Measurements from ENCODE around the genes ERP44, CAVIN4, OR13C4 and OR13C9.

DNA sequence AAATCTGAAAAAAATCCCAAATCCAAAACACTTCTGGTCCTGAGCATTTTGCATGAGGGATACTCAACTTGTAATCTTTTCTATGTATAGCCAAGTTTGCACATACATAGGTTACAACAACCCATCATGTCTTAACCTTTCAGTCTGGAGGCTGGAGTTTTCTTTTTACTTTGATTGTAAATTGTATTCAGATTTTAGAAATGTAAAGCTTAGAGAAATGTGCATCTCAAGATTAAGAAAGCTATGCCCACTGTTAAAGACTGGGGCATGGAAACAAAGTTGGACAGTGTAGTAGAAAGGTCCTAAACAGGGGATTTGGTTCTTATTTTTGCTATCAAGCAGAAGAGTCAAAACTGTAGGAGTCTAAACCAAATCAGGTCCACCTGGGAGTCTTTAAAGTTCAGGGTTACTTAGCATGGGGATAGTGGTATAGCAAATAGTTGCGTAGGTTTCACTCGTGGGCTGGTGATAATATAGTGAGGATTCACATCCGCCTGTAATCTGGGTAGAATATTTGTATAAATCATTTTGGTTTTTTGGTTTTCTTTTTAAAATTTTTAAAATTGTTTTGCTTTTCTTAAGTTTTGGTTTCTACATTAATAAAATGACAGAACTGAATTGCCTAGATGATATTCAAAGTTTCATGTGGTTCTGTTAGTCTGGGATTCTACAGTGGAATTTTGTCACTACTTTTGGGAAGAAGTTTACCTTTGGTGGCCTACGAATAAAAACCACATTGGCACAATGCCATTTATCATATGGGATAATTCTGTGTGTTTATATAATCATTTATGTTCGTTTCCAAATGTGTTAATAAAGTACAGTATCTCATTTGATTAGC lies 18.4 kb downstream of the TGFBR1 start:
- PRO-cap = no peak
- RAMPAGE, long total RNA, 4 experiments = no peak in any of the 4 experiments

DNA sequence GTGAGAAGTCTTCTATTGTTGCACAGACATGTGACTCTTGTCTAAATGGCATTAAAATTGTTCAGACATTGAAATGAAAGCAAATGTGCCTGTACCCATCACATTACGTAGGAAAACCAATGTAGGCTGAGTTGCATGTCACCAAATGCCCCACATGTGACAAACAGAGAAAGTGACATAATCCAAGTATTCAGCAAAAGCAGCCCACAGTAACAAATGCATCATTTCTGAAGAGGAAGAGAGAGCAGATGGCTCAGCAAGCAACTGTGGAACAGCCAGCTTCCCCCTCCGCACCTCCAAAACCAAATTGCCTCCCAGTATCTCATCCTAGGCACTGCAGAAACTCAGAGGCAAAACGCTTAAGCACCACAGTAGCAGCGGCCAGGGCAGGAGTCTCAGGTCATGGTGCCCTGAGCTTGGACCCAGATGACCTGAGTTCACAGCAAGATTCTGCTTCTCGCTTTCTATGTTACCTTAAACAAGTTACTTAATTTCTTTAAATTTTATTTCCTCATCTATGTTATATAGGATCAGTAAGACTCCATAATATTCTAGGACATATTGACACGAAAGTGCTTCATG lies 161.3 kb upstream of the NR4A3 start:
- PRO-cap = no peak
- RAMPAGE, long total RNA, 4 experiments = no peak in any of the 4 experiments

DNA sequence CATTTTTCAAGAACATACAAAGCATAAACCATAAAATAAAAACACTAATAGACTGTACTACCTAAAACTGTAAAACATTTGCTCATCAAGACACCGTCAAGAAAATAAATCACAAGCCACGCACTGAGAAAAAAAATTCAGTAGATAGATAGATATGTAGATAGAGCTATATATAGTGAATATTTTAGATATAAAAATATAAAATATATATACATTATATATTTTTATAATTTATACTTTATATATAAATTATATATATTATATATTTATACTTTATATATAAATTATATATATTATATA lies 100.4 kb upstream of the NR4A3 start:
- PRO-cap = no peak
- RAMPAGE, long total RNA, 4 experiments = no peak in any of the 4 experiments

DNA sequence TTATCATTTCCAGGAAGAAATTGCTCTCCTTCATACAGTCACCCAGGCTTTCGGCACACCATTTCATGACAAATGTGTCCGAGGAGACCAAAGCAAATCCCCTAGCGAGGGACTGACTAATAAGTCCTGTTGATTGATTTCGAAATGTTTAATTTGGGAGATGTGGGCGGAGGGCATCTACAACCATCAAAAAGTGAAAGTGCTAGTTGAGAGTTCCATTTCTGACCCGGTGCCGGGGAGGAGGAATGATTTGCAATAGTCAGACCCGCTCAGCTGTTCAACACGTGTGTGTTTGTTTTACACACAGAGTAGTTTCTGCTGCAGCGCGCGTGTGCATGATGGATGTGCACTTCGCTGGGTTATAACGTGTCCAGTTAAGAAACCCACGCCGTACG lies 908 bp upstream of the NR4A3 start:
- PRO-cap = bidirectional peak, plus-strand start at position 321 of the sequence, minus-strand start at position 195 of the sequence
- RAMPAGE, long total RNA, 4 experiments = no peak in any of the 4 experiments

GRCh38 chr9:99822480-99823380 lies 1.0 kb downstream of the NR4A3 start:
- PRO-cap = unidirectional peak, minus-strand start at chr9:99823159
- RAMPAGE, long total RNA, 4 experiments = no peak in any of the 4 experiments

- PRO-cap = bidirectional peak, plus-strand start at chr9:100099243, minus-strand start at chr9:100098988
- RAMPAGE, long total RNA, 4 experiments = start-site peak on the minus strand in 4 of 4 experiments, at chr9:100098976-100099047 at its widest, 44 to 205 reads per replicate
These were observed at the start of gene ERP44 for GRCh38 chr9:100098738-100099052. TSS of gene ERP44 (minus strand) at chr9:100099000.

DNA sequence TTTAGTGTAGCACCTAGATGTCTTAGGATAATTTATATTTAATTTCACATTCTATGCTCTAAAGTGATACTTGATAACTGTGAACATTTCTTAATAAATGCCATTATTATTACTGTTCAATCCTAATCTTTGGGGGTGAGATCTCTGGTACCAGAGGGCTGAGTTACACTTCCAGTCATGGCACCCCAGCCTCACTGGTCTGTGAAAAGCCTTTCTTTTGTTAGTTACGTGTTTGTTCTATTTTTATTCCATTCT lies 19.1 kb downstream of the MSANTD3 start:
- PRO-cap = no peak
- RAMPAGE, long total RNA, 4 experiments = no peak in any of the 4 experiments

- PRO-cap = no peak
- RAMPAGE, long total RNA, 4 experiments = no peak in any of the 4 experiments
These were observed at the start of gene CAVIN4 for GRCh38 chr9:100577852-100578435. TSS of gene CAVIN4 (plus strand) at chr9:100578079.

DNA sequence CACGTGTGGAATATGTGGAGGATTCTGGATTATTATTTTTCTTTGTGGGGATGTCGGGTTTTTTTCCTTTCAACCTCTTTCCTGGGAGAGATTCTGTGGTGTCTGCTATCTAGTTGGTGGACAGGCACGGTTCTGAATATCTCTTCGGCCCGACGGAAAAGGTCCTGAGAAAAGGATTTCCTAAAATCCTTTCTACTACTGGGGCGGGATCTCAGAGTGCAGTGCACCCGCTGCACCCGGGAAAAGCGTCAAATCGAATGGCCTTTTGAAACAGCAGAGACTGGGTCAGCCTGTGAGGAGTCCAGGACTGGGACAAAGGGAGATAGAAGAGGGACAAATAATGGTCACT lies 1.4 kb downstream of the PLPPR1 start:
- PRO-cap = no peak
- RAMPAGE, long total RNA, 4 experiments = no peak in any of the 4 experiments

DNA sequence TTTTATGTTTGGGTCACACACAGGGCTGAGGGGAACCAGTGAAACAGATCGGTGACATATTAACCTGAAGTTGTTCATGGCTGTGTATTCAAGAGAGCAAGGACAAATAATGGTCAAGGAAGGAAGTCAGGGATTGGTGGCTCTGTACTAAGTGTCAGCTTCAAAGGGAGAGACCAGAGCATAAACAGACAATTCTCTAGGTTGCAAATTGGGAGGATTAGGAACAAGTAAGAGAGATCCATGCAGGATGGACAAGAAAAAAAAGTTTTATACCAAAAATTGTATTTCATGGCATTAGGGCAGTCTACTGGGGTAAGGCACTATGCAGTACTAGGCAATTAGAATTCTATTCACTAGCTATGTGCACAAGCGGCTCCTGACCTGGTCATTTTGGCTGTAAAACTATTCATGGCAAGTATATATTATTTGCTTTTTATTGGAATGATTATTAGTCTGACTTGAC lies 156.3 kb downstream of the PLPPR1 start:
- PRO-cap = no peak
- RAMPAGE, long total RNA, 4 experiments = no peak in any of the 4 experiments

DNA sequence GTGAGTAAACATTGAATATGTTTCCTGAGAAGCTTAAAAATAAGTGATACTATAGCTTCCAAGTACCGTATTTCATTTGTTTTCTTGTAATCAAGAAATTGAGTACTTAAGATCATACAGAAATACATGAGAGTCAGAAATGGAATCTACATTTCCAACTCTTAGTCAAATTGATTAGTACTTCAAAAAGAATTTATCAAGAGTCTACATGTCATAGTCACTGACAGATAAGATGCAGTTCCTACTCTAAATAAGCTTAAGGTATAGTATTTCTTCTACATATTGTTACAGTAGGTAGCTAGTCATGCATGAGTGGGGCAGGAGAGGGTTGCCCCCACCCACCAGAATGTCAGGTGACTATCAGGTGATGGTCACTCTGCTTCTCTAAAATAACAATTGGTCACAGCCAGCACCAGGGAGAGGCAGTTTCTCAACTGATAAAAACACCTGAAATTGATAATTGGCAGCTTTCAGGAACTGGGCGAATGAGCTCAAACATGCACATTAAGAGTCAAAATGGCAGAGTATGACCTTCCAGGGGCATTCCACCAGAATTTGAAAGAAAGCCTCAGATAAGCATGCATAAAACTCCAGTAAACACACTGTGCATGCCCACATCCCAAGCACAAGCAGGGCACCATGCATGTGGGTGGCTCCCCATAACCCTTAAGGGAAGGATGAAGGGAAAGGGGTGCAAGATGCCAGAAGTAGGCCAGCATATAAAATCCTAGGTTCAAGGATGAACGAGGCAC lies 2.8 kb downstream of the BAAT start:
- PRO-cap = no peak
- RAMPAGE, long total RNA, 4 experiments = no peak in any of the 4 experiments

DNA sequence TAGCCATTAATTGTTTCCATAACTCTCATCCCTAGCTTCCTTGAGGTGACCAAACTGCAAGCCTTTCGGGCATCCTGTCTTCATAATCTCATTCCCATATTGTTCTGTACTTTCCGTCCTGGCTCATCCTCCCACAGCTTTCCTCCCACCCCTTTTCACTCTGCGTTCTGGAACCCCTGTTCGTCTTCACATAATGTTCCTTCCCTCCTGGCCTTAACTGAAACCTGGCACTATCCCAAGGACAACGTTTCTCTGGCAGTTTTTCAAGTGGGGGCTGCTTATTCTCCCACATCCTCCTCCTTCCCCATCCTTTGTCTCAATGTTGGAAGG lies 1.4 kb downstream of the ZNF189 start:
- PRO-cap = no peak
- RAMPAGE, long total RNA, 4 experiments = no peak in any of the 4 experiments

- PRO-cap = no peak
- RAMPAGE, long total RNA, 4 experiments = no peak in any of the 4 experiments
These were observed 8.2 kb downstream of the ALDOB start for GRCh38 chr9:101427486-101427715.

- PRO-cap = no peak
- RAMPAGE, long total RNA, 4 experiments = no peak in any of the 4 experiments
These were observed 2.4 kb downstream of the ALDOB start for GRCh38 chr9:101432820-101433967.

GRCh38 chr9:101440585-101441707 lies 5.4 kb upstream of the ALDOB start:
- PRO-cap = no peak
- RAMPAGE, long total RNA, 4 experiments = no peak in any of the 4 experiments

DNA sequence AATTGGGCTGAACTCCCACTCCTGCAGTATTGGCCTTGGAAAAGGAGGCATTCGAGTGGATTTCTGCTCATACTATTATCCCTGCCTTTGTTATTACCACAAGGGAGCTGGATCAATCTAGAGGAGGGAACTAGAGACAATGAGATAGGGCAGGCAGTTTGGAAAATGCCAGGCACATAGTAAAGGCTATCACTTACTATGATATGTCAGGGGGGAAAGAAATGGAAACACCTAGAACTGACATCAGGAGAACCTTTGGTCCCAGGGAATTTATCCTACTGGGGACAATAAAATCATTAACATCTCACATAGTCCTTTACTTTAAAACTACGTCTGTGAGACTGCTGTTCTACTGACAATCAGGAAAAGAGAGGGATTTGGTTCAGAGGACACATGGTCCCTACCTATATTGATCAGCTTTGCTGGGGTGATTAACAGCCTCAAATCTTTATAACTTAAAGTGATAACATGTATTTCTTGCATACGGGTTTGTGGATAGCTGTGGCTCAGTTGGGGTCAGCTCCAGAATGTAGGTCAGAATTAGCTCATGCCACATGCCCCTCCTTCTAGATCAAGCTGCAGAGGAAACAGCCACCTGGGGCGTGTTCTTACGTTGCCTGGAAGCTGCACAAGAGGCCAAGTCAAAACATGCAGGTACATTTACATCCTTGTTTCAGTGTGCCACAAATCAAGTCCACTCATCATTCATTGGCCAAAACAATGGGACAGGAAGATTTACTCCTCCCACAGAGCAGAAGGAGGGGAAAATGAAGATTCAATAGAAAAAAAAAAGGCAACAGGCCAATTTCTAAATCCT lies 7.5 kb downstream of the PGAP4 start:
- PRO-cap = no peak
- RAMPAGE, long total RNA, 4 experiments = no peak in any of the 4 experiments

DNA sequence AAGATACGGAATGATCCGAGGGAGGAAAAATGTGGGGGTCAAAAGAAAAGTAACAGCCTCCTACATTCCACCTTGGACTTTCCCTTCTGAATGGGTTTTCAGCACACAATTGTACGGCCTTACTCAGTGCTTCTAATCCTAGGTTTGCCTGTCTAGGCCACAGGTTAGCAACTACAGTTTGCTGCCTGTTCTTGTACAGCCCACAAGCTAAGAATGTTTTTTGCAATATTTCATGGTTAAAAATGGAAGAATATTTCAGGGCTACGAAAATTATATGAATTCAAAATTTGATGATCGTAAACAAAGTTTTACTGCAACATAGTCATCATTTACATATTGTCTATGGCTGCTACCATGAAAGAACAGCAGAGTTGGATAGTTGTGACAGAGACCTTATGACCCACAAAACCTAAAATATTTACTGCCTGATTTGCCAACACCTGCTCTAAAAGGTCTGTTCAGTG lies 599 bp upstream of the PGAP4 start:
- PRO-cap = no peak
- RAMPAGE, long total RNA, 4 experiments = no peak in any of the 4 experiments

DNA sequence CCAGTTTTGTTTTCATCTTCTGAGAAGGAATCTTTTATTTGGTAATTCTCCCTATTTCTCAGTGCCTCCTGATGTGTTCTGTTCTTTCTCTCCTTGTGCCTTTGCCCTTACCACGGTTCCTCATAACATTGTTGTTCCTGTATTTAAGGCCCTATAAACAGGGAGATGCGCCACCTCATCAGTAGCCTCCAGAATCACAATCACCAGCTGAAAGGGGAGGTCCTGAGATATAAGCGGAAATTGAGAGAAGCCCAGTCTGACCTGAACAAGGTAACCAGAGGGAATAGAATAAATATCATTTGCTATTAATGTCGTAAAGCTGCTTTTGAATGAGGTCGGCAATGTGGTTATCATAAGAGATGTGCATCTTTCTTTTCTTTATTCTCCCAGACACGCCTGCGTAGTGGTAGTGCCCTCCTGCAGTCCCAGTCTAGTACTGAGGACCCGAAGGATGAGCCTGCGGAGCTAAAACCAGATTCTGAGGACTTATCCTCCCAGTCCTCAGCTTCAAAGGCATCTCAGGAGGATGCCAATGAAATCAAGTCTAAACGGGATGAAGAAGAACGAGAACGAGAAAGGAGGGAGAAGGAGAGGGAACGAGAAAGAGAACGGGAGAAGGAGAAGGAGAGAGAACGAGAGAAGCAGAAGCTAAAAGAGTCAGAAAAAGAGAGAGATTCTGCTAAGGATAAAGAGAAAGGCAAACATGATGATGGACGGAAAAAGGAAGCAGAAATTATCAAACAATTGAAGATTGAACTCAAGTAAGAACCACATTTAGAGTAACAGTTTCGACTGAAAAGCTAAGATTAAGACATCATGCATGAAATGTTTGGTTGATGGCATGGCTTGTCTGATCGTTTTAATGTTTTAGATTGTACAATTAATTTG lies 18.6 kb downstream of the RNF20 start:
- PRO-cap = no peak
- RAMPAGE, long total RNA, 4 experiments = no peak in any of the 4 experiments

- PRO-cap = no peak
- RAMPAGE, long total RNA, 4 experiments = no peak in any of the 4 experiments
These were observed at the start of gene OR13C4 for GRCh38 chr9:104527037-104527459. TSS of gene OR13C4 (minus strand) at chr9:104527209.

DNA sequence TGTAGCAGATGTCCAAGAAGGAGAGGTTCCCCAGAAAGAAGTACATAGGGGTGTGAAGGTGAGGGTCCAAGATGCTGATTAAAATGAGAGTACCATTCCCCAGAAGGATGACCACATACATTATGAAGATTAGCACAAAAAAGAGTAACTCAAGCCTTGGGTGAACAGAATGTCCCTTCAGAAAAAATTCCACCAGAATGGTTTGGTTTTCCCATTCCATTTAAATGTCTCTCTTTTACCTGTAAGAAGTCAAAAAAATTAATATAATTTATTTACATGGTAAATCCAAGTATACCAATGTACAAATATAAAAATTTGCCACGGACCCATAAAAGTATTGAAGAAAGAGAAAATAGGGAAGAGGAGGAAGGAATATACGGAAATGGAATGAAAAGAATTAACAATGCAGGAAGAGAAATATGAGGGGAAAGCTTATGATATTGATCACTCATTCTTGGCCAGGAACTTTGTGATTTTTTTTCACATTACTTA lies at the start of gene OR13C9:
OR13C9 (minus strand) TSS at position 220 of the 492 bp plus-strand sequence.
- PRO-cap = no peak
- RAMPAGE, long total RNA, 4 experiments = no peak in any of the 4 experiments